Cardiac ventricle fibroblast (primary cell): ENCODE data around the genes SEC61A1, EEFSEC and GP9.

DNA sequence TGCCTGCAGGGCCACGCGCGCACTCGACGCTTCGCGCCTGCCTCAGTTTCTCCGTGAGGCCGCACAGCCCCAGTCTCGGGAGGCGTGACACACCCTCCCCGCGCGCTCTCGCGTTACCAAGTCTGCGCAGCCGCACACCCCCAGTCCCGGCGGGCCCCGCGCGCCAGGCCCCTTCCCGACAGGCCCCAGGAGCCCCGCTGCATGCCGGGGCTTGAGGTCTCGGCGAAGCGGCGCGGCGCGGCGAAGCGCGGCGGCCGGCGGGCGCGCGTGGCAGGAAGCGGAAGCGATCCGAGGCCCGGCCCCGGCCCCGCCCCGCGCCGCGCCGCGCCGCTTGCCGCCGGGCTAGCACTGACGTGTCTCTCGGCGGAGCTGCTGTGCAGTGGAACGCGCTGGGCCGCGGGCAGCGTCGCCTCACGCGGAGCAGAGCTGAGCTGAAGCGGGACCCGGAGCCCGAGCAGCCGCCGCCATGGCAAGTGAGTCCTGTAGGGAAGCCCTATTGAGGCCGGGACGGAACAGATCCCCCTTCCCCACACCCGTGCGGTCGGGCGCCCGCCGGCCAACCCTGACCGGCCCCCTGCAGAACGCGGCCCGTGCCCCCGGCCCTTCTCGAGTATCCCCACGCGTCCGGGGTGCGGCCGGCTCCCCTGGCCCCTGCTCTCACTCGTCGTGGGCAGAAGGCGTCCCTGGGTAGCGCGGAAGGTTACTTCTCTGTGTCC lies at the start of gene SEC61A1:
SEC61A1 (plus strand) TSS at position 351 of the 716 bp plus-strand sequence.
- RAMPAGE, long total RNA: start-site peak on the plus strand centred at position 374 of the sequence, 125 bp wide, 3,097 and 500 reads in 2 replicates

DNA sequence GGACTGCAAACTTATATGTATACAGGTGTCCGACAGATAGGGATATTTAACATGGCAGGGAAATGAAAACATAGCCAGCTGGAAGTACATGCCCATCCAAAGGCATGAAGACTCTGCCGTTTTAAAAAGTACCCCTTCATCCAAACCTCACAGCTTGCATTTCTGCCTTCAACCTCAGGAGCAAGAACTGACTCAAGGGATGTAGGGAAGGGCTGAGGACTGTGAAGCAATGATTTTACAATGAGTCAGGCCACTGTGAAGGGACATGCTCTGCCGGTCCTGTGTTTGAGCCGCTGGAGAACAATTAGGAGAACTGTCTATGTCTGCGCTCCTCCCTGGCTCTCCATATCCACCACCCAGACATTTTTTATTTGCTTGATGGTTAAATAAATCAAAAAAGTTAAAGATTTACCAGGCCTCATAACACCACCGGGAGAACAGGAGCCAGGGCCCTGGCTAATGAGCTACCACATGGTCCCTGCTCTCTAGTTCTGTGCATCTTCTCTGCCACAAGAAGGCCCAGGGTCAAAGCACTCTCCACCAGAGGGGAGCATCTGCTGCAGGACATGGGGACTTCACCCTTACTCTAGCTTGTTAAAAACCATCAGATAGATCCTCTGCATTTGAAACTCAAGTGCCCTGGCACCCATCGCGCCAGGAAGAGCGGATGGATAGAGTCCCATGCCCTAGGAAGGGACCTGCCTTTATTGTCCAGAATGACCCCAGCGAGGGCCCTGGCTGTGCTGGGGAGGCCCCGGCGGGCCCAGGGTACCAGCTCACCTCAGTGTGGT lies 29.7 kb downstream of the SEC61A1 start:
- RAMPAGE, long total RNA: no peak

DNA sequence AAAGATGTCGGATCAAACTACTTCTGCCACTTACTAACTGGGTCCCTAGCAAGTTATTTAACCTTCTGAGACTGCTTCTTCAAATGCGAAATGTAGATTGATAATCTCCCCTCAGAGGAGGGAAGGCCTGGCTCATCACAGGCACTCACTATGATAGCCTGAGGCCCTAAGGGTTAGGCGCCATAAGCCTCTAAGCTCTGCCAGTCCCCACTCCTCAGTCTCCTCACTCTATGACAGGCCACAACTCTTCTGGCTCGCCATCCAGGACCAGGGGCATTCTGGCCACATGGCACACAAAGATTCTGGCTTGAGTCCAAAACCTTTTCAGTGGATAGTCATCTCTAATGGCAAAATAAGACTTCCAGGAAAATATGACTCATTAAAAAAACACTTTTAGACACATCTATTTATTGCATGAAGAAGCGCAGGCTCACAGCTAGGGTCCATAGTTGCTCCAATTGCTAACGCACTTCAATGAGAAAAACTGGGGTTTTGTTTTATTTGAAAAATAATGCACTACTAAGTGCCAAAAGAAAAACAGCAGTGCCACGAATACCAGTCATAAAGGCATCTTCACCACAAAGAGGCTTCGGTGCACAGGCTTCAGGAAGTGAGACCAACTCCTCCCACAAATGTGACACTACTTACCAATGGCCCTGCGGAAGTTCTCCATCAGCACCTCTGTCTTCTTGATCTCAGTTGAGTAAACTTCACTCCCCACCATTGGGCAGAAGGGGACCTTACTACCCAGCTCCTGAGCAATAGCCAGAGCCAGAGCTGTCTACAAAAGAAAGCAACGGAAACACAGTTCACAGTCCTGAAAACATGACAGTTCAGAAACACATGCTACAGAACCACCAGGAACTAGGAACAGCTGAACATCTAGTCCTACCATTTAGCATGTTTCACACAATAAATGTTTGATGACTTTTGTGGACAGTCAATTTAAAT lies 11.1 kb downstream of the RUVBL1 start:
- RAMPAGE, long total RNA: no peak

DNA sequence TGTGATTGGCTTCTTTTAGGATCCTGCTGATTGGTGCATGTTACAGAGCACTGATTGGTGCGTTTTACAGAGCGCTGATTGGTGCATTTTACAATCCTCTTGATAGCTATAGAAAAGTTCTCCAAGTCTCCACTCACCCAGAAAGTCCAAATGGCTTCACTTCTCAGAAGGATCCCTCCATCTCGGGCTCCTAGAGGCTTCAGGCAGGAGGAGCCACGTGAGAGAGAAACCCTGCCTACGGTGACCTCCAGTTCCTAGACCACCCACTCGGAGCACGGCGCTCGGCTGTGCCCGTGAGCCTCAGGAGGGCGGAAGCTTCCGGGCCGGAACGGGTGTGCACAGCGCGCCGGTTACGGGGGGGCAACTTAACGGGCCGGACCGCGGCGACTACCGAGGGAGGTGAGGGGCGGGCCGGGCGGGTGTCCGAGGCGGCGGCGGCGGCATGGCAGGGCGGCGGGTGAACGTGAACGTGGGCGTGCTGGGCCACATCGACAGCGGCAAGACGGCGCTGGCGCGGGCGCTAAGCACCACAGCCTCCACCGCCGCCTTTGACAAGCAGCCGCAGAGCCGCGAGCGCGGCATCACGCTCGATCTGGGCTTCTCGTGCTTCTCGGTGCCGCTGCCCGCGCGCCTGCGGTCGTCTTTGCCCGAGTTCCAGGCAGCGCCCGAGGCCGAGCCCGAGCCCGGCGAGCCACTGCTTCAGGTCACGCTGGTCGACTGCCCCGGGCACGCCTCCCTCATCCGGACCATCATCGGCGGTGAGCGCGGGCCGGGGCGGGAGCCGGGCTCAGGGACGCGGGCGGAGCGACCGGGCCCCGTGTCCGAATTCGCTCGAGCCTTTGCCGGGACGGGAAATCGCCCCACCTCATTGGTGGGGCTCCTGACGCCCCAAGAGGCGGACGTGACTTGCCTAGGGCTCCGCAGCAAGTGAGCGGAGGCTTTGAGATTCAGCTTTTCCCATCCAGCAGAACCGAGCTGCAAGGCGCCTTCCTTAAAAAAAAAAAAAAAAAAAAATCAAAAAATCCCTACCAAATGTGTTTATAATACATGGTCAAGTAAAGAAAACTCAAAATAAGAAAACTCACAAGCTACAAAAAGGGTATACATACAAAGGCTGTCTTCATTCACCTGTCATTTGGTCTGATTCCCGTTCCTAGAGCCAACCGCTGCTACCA lies at the start of gene EEFSEC:
EEFSEC (plus strand) TSS at position 416 of the 1,175 bp plus-strand sequence.
- RAMPAGE, long total RNA: no peak

DNA sequence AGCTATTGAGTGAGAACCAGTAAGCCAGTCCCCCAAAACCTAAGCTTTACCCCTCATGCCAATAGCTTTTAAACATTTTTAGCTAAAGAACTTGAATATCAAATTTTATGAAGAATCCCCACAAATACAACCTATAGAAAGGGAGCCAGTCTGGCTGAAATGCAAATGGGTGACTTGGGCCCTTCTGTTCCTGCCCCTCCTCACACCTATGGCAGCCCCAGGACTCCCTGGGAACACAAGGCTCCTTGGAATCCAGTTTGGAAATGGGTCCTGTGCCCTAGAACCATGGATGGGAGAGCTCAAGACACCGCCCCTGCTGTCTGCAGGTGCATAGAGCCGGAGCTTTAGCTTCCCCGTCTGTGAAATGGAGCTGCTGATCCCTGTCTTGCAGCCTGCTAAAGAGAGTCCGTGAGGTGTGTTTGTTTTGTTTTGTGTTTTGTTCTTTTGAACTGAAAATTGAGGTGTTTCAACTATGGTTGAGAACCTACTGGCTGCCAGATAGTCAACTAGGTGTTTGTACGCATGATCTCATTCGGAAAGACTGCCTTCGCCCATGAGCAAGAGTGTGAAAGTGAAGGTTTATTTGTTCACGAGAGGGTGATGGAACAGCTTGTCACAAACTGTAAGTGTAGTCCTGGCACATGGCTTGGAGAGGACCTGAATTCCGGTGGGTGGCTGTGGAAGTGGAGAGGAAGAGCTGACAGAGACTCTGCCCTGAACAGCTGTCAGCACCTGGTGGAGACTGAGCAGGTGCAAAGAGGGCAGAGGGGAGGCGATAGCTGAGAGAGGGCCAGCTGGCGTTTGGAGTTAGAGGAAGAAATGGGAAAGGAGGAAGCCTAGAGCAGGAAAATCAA lies 155.5 kb downstream of the EEFSEC start:
- RAMPAGE, long total RNA: no peak

GRCh38 chr3:128316557-128317022 lies 150.1 kb downstream of the DNAJB8 start:
- RAMPAGE, long total RNA: no peak

- RAMPAGE, long total RNA: no peak
These were observed 143.1 kb downstream of the DNAJB8 start for GRCh38 chr3:128323452-128324160.

DNA sequence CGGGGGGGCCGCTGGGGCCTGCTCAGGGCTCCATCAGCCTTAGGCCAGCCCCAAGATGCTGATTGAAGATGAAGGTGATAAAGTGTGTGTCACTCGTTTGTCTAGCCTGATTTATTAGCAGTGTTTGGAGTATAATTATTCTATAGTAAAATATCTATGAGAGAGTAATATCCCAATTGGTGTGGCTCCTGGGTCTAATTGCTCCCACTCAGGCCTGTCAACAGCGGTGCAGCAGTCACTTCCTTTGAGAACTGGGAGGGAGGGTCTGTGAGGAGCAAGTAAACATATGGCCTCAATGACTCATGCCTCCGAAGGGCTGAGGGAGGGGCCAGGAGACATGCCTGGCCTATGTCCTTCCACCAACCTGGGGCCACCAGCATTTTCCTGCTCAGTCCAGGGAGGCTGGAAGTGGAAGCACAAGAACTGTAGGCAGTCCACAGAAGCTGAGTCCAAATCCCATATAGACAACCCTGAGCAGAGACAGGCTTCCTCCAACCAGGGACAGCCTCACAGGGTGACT lies 123.2 kb downstream of the DNAJB8 start:
- RAMPAGE, long total RNA: no peak

DNA sequence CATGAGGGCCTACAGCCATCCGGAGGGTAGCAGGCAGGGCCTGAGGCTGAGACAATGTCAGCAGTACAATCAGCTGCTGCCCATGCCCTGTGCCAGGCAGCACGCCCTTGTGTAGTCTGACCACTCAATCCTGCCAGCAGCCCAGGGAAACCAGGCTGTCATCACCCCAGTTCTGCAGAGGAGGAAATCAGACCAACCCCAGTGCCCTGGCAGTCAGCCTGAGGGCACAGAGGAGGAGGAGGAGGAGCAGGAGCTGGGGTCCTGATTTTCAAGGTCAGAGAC lies 100.4 kb downstream of the DNAJB8 start:
- RAMPAGE, long total RNA: no peak

- RAMPAGE, long total RNA: no peak
These were observed 10.0 kb downstream of the GATA2 start for GRCh38 chr3:128482674-128483639.

GRCh38 chr3:128592078-128592574 lies 58.5 kb downstream of the RPN1 start:
- RAMPAGE, long total RNA: no peak

DNA sequence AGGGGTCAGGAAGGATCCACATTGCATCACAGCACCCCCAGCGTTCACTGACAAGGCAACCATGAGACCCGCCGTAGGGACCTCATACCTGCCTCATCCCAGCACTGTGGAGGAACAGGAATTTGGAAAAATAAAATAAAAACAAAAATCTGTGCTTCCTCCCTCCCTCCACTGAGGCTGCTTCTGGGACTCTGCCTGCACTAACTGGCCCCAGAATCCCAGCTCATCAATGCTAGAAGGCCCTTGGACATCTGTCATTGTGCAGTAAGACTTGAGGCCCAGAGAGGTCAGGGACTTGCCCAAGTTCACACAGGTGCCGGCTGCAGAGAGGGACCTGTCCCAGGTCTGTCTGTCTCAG lies 37.3 kb downstream of the RPN1 start:
- RAMPAGE, long total RNA: no peak

DNA sequence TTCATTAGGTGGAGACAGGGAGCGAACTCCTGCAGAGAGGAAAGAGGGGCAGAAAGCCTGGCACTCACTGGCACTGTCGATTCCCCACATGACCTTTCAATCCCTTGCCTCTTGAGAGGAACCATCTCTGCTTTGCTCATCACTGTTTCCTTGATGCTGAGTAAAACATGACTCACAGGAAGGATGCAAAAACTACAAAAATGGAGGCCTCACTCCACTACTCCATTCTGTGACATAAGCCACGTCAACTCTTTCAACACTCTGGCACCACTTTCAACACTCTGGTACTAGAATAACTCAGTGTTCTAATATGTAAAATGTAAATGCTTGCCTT lies 31.1 kb downstream of the RPN1 start:
- RAMPAGE, long total RNA: no peak

DNA sequence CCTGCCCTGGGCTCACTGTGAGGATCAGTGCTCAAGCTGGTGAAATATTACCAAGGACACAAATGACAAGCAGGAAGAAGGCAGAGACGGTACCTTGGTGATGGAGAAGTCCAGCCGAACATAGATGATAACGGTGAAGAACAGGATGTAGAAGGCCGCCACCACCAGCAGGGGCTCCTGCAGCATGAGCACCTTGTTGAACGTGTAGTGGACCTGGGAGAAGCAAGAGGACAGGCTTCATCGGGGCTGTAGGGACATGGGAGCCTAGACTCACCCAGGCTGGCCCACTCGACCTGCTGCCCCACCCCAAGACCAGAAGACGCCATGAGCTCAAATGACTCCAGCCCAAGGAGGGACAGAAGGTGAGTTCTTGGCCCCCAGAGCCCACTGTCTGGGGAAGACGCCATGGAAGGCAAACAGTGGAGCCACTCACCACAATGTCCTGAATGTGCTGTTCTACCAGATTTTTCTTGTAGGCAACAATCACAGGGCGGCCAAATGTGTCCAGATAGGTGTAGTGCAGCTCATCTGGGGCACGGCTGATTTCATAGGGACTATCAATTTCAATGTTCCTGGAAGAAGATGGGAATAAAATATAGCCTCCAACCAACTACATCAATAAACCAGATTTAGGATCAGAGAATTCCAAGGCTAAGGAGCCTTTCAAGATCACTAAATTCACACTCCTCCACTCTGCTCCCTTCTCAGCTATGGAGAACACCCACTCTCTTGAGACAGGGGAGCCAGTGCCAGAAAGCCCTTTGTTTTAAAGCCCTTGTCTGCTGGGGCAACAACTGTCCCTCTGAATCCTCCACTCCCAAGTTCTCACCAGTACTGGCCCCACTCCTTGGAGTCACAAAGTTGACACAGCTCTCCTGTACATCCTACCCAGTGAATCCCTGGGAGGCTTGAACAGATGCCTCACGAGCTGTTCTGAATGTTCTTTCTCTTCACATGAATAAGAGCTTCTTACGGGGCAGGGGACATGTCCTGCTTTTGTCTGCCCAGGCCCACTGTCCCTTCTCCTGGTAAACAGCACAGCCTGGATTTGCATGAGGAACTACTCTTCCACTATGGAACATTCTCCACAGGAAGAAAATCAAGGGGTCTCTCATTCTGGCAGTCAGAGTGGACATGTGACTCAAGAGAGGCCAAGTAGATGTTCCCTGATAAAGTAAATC lies 24.8 kb downstream of the RPN1 start:
- RAMPAGE, long total RNA: no peak

DNA sequence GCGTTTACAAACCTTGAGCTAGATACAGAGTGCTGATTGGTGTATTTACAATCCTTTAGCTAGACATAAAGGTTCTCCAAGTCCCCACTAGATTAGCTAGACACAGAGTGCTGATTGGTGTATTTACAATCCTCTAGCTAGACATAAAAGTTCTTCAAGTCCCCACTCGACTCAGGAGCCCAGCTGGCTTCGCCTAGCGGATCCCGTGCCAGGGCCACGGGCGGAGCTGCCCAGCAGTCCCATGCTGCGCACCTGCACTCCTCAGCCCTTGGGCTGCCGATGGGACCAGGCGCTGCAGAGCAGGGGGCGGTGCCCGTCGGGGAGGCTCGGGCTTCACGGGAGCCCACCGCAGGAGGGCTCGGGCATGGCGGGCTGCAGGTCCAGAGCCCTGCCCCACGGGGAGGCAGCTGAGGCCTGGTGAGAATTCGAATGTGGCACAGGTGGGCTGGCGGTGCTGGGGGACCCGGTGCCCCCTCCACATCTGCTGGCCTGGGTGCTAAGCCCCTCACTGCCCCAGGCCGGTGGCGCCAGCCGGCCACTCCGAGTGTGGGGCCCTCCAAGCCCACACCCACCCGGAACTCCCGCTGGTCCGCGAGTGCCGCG lies 16.8 kb downstream of the RAB7A start:
- RAMPAGE, long total RNA: no peak

DNA sequence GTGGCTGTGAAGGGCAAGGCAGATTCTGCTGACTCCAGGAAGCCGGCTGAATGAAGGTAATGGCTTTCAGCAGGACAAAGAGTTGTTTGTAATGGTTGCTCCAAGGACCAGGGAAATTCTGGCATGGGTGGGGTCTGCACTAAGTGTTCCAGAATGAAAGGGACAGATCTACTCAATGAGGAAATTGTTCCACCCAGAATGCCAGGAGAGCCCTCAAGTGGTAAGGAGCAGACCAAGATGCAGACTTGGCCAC lies 70.7 kb upstream of the ACAD9 start:
- RAMPAGE, long total RNA: no peak

- RAMPAGE, long total RNA: no peak
These were observed 7.9 kb upstream of the GP9 start for GRCh38 chr3:129052620-129053063.

- RAMPAGE, long total RNA: no peak
These were observed at the start of gene GP9 for GRCh38 chr3:129060656-129061076. GP9 (plus strand) TSS chr3:129060779.

DNA sequence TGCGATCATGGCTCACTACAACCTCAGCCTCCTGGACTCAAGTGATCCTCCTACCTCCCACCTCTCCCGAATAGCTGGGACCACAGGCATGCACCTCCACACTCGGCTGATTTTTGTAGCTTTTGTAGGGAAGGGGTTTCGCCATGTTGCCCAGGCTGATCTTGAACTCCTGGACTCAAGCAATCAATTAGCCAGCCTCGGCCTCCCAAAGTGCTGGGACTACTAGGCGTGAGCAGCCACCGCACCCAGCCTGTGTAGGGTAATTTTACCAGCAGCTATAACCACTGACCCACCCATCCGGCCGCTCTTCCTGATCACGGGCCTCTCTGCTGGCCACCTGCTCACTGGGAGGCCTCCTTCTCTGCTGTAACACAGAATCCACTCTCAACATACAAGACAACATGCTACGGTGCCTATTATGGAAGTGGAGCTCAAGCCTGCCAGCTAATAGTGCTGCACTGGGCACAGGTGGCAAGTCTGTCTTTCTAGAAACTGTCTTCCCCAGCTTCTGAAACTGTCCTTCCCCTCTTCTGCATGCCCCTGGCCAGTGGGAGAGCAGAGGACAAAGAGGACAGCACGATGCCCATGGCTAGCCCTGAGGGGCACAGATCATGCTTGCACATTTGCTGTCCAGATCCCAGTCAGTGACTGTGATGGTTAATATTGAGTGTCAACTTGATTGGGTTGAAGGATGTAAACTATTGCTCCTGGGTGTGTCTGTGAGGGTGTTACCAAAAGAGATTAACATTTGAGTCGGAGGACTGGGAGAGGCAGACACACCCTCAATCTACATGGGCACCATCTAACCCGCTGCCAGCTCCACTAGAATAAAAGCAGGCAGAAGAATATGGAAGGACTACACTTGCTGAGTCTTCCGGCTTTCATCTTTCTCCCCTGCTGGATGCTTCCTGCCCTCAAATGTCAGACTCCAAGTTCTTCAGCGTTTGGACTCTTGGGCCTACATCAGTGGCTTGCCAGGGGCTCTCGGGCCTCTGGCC lies 4.8 kb downstream of the GP9 start:
- RAMPAGE, long total RNA: no peak

DNA sequence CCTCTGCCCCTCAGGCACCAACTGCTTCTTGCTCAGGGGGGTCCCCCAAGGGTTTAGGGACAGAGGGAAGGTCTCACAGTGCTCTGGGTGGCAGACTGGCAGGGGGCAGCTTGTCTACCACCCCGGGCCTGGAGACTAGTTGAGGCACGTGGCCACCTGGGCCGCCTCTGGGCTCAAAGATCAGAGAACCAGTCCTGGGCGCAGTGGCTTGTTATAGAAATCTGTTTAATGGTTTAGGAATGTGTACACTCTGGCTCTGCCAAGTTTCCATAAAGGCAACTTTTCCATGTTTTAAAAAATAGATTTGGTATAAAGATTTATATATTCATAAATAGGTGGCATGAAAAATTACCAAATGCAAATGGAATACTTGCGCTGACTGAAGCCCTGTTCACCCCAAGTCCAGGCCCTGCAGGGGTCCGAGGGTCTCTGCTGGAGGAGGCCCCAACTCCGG lies 26.8 kb downstream of the GP9 start:
- RAMPAGE, long total RNA: no peak